Esophagus muscularis mucosa (tissue), 4 donors: Measurements from ENCODE around the genes JADE3, ZNF157, UXT, SSX5 and SSX4.

DNA sequence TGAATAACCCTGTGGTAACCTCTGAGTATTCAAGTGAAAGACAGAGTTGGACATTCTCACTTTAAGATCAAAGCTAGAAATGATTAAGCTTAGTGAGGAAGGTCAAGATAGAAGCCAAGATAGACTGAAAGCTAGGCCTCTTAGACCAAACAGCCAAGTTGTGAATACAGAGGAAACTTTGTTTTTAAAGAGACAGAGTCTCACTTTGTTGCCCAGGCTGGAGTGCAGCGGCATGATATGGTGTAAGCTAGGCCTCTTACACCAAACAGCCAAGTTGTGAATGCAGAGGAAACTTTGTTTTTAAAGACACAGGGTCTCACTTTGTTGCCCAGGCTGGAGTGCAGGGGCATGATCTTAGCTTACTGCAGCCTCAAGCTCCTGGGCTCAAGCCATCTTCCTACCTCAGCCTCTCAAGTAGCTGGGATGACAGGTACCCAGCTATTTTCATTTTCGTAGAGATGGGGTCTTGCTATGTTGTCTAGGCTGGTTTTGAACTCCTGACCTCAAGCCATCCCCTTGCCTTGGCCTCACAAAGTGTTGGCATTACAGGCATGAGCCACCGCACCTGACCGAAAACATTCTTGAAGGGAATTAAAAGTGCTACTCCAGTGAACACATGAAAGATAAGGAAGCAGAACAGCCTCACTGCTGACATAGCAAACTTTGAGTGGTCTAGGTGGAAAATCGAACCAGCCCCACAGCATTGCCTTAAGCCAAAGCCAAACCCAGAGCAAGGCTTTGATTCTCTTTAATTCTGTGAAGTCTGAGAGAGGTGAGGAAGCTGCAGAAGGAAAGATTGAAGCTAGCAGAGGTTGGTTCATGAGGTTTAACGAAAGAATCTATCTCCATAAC is 64.9 kb downstream of the KDM6A start:
- PRO-cap, result no peak
- RAMPAGE, long total RNA, 4 experiments, result no peak in any of the 4 experiments

DNA sequence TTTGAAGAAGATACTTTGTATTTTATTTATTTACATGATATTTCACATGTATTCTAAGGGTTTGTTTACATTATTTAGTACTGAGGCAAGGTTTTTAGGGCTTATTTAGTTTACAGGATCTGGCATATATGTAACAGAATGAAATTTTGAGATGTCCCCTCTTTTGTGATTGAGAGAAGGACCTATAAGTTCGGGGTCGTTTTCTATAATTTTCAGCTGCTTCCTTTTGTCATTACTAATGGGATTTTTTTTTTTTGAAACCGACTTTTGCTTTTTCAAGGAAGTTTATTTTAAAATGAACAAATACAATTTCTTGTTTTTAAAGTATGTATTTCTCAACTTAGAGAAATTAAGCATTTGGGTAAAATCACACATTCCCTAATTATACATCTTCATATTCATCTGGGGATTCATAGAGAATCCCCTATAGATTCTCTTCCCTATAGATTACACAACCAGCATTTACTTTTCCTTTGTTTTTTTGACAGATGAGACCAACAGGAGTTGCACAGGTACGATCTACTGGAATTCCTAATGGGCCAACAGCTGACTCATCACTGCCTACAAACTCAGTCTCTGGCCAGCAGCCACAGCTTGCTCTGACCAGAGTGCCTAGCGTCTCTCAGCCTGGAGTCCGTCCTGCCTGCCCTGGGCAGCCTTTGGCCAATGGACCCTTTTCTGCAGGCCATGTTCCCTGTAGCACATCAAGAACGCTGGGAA is 137.6 kb downstream of the DIPK2B start:
- PRO-cap, result no peak
- RAMPAGE, long total RNA, 4 experiments, result no peak in any of the 4 experiments

DNA sequence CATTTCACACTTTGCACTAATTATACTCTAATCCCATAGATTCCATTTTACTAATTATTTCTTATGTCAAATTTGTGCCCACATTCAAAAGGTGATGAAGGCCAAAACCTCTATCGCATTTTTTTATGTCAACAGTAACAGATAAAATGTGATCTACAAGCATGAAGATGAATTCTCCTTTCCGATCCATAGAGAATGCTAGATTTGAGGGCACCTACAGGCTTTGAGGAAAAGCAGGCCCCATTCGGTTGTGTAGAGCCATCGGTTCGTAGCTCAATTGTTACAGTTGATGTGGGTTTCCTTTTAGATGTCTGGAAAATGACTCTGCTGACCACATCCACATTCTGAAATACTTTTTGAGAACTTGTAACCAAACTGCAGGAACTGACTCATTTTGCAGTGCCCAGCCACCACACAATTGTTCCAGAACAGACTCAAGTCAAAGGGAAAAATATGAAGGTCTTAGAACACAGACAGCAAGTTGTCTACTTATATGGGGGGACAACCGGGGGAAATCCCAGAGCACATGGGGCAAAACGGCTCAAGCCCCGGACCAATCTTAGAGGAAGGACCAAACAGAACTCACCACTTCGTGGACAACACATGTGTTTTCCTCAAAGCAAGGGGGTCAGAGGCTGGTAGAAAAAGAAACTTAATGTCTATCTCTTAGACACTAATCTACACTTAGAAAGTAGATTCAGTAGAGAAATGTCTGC is 557.6 kb upstream of the DIPK2B start:
- PRO-cap, result bidirectional peak, plus-strand start at position 442 of the sequence, minus-strand start at position 282 of the sequence
- RAMPAGE, long total RNA, 4 experiments, result no peak in any of the 4 experiments

DNA sequence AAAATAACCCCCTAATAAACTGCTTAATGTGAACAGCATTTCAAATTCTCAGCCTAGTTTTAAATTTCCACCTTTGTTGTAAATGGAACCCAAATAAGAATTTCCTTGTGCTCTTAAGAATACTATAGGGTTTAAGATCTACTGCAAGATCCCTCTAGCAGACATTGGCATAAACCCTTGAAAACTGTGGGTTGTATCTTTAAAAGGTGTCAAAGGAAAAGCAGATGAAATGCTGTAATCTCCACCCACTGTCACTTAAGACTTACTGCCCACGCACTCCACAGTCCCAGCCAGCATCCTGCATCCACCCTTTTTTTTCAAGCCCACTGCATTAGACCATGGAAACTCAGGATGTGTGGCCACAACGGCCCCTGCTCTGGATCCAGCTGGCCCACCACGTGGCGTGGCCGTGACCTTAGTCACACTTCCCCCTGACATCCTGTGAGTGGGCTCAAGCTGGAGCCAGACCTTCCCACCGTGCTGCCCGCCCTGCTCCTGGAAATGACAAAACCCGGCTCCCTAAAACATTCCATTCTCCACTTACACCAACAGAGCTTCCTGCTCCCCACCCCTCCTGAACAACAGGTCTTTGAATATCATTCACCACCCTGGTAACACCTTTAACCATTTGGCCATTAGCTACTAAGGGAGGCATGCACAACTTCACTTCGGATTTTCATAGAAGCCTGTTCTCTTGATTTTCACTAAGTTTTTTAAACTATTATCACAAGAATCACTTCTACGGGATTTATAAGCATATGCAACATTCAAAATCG is 588.2 kb upstream of the DIPK2B start:
- PRO-cap, result no peak
- RAMPAGE, long total RNA, 4 experiments, result no peak in any of the 4 experiments

GRCh38 chrX:45801511-45801956 is 600.9 kb upstream of the DIPK2B start:
- PRO-cap, result no peak
- RAMPAGE, long total RNA, 4 experiments, result no peak in any of the 4 experiments

GRCh38 chrX:46179991-46180542 is 267.0 kb upstream of the KRBOX4 start:
- PRO-cap, result no peak
- RAMPAGE, long total RNA, 4 experiments, result no peak in any of the 4 experiments

DNA sequence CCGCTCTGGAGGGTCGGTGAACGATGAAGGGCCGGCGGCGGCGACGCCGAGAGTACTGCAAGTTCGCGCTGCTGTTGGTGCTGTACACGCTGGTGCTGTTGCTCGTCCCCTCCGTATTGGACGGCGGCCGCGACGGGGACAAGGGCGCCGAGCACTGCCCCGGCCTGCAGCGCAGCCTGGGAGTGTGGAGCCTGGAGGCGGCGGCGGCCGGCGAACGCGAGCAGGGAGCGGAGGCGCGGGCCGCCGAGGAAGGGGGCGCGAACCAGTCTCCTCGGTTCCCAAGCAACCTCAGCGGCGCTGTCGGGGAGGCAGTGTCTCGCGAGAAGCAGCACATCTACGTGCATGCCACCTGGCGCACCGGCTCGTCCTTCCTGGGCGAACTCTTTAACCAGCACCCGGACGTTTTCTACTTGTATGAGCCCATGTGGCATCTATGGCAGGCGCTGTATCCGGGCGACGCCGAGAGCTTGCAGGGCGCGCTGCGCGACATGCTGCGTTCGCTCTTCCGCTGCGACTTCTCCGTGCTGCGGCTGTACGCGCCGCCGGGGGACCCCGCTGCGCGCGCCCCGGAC is 430 bp downstream of the CHST7 start:
- PRO-cap, result no peak
- RAMPAGE, long total RNA, 4 experiments, result no peak in any of the 4 experiments

GRCh38 chrX:46628049-46628373 is 54.4 kb downstream of the CHST7 start:
- PRO-cap, result no peak
- RAMPAGE, long total RNA, 4 experiments, result no peak in any of the 4 experiments

DNA sequence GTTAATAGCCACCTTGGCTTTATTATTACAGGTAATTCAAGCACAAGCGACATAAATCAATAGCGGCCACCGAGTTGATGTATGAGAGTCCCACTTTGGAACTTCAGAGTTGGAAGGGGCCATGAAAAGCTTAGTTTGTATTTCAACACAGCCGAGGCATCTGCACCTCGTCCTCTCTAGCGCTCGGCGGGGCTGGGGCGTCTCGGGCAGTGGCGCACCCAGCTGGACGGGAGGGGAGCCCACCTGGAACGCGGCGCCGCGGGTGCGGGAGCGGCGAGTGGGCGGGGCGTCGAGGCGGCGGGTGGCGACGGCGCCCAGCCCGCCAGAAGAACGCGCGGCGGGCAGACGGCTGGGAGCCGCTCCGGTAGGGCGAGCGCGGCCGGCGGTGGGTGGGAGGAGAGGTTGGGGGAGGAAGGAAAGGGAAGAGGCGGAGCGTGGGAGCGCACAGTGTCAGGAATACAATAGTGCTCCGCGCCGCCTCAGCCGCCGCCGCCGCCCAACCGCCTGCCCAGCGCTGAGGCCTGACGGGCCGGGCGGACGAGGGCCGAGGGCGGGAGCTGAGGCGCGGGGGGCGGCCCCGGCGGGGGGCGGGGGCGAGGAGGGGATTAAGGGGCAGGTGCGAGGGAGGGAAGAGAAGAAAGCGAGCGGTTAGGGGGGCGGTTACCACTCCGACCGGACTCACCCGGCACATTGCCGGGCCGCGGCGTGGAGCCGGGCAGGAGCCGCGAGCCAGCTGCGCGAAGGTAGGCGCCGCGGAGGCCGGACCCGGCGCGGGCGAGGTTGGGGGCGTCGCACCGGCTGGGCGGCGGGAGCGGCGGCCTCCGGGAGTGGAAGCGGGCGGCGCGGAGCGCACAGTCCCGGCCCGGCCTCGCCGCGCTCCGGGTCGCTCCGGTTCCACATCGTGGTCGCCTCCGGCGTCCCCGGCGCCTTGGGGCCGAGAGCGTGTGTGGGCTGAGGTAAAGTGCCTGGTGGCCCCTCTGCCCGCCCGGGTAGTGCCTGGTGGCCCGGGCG is at the start of gene JADE3:
Gene JADE3 (plus strand): TSS at position 445 of the 1,011 bp plus-strand sequence.
- PRO-cap, result unidirectional peak, plus-strand start at position 327 of the sequence; bidirectional peak, plus-strand start at position 445 of the sequence, minus-strand start at position 384 of the sequence
- RAMPAGE, long total RNA, 4 experiments, result no peak in any of the 4 experiments

GRCh38 chrX:47226982-47227525 is 5.8 kb upstream of the USP11 start:
- PRO-cap, result no peak
- RAMPAGE, long total RNA, 4 experiments, result no peak in any of the 4 experiments

- PRO-cap, result no peak
- RAMPAGE, long total RNA, 4 experiments, result no peak in any of the 4 experiments
Measured at GRCh38 chrX:47229804-47230911, 2.7 kb upstream of the USP11 start.

GRCh38 chrX:47231763-47232077 is 1.1 kb upstream of the USP11 start:
- PRO-cap, result no peak
- RAMPAGE, long total RNA, 4 experiments, result no peak in any of the 4 experiments

- PRO-cap, result no peak
- RAMPAGE, long total RNA, 4 experiments, result no peak in any of the 4 experiments
Measured at GRCh38 chrX:47370154-47370657, at the start of gene ZNF157. Gene ZNF157 (plus strand): TSS chrX:47370578.

DNA sequence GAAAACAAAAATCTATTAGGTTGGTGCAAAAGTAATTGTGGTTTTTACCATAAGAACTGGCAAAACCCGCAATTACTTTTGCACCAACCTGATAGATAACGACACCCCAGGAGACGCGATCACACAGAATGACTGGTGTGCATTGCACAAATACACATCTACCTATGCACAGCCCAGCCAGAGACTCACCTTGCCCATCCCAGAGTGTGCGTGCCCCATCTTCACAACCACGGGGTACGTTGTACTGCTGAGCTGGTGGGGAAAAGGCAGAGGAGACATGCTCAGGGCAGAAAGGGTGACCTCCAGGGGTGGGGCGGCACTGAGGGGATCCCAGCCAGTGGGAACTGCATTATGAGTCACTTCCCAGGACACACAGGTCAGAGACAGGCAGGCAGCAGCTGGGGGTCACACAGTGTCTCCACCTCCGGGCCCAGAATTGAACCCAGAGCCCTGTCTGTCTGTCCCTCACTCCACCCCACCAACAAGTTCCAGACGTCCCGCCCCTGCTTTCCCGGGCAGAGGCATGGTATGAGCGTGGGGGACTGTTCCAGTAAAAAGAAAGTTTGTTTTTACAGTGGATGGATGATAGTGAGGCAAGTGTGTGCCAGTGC is 4.9 kb upstream of the TIMP1 start:
- PRO-cap, result no peak
- RAMPAGE, long total RNA, 4 experiments, result no peak in any of the 4 experiments

- PRO-cap, result no peak
- RAMPAGE, long total RNA, 4 experiments, result no peak in any of the 4 experiments
Measured at GRCh38 chrX:47584988-47585928, 3.0 kb downstream of the TIMP1 start.

GRCh38 chrX:47658237-47659747 is at the start of gene UXT:
Gene UXT (minus strand): TSS chrX:47659180.
- PRO-cap, result bidirectional peak, plus-strand start at chrX:47658695, minus-strand start at chrX:47658728; bidirectional peak, plus-strand start at chrX:47659282, minus-strand start at chrX:47659137
- RAMPAGE, long total RNA, 4 experiments, result start-site peak on the plus strand in 3 of 4 experiments, at chrX:47658818-47658892 at its widest, 13 to 22 reads per replicate; start-site peak on the minus strand in 4 of 4 experiments, at chrX:47659117-47659173 at its widest, 504 to 917 reads per replicate

DNA sequence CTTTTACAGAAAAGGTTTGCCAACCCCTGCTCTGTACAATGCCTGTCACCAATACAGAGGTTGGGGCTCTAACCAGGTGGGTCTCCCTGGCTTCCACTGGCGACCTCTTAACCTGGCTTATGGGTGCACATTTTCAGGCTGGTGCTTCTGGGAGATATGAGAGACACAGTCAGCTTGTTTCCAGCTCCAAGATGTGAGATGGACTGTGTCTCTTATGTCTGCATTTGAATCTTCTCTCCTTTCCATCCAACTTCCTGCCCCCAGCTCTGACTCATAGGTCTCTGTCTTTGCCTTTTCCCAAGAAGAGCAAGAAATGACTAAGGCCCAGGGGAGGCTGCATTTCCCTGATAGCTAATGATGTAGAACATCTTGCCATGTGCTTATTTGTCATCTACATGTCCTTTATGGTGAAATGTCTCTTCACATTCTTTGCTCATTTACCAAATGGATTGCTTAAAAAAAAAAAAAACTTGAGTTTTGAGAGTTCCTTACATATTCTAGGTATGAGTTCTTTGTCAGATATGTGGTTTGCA is 3.2 kb upstream of the UXT start:
- PRO-cap, result unidirectional peak, minus-strand start at position 226 of the sequence
- RAMPAGE, long total RNA, 4 experiments, result no peak in any of the 4 experiments

- PRO-cap, result no peak
- RAMPAGE, long total RNA, 4 experiments, result no peak in any of the 4 experiments
Measured at GRCh38 chrX:48196490-48196870, at the start of gene SSX5. Gene SSX5 (minus strand): TSS chrX:48196795.

DNA sequence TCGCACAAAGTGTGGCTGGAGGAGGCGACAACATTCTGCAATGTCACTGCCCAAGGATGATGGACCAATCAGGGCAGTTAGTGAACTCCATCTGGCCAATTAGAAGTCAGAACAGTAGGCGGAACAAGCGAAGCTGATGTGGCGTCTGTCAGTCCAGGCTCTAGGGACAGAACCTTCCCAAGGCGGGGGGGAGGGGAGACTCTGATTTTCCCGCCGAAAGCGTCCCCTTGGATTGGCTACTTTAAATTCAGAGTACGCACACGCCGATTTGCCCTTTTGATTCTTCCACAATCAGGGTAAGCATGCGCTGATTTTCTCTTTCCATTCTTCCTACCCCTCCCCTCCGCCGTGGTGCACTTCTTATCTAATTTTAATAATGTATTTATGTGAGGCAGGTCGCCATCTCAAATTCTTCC is at the start of gene SSX4:
Gene SSX4 (plus strand): TSS at position 271 of the 416 bp plus-strand sequence.
- PRO-cap, result no peak
- RAMPAGE, long total RNA, 4 experiments, result no peak in any of the 4 experiments

- PRO-cap, result no peak
- RAMPAGE, long total RNA, 4 experiments, result no peak in any of the 4 experiments
Measured at GRCh38 chrX:48473178-48473357, 2.9 kb upstream of the FTSJ1 start.